Endometrial microvascular endothelial cells (primary cell): Measurements from ENCODE around the genes NAA10, OPN1LW, PLXNA3, MPP1, CLIC2 and H2AB2.

DNA sequence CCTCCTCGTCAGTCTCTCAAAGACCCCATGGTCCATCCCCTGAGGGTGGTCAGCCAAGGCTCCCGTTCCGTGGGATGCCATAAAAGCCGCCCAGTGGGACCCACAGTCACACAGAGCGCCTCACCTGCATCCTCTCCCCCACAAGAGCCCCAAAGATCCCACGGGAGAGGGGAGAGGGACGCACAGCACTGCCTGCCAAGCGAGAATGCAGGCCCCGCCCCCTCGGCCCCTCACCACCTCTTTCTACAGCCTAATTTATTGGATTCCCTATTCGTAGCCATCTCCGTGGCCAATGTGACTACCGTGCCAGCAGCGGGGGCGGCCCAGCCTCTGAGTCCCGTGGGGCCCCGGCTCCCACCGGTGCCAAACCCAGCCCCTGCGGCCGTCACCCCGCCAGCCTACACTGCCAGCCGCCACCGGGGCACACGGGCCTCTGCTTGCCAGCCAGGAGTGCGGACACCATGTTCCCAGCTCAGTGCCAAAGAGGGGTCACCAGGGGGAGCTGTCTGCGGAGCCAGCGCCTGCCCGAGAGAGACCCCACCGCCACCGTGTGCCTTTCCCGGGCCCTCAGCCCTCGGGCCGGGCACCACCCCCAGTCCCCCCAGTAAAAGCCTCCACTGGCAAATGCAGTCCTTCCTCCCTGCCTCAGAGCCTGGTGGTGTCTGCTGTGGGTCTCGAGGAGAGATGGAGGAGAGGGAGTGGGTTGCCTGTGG is 19.6 kb downstream of the ABCD1 start:
- RAMPAGE, long total RNA: no peak

GRCh38 chrX:153900661-153901404 is 3.6 kb upstream of the AVPR2 start:
- RAMPAGE, long total RNA: no peak

- RAMPAGE, long total RNA: start-site peak on the minus strand at chrX:153934979-153935020, 487 and 759 reads in 2 replicates
Observed at GRCh38 chrX:153934645-153935469, at the start of gene NAA10. TSS of gene NAA10 (minus strand) at chrX:153935037.

DNA sequence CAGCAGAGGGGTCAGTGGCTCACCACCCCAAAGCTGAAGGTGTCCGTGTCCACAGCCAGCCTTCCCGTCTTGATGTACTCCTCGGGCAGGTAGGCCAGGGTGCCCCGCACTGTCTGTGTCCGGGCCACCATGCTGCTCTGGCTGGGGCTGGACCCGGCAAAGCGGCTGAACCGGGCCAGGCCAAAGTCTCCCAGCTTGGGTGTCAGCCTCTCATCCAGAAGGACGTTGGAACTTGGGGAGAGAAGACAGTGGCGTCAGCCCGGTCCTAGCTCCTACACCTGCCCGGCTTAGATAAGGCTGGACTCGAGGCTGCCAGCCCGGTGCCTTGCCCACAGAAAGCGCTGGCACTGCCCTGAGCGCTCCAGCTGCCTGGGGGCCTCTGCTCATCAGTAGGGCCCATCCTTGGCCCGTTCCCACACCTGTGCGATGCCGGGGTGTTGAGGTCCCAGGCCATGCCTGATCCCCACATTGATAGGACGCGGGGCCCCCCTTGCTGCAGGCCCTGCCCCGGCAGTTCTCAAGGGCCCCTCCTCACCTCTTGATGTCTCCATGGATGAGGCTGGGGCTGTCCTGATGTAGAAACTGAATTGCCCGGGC is 3.2 kb downstream of the IRAK1 start:
- RAMPAGE, long total RNA: no peak

DNA sequence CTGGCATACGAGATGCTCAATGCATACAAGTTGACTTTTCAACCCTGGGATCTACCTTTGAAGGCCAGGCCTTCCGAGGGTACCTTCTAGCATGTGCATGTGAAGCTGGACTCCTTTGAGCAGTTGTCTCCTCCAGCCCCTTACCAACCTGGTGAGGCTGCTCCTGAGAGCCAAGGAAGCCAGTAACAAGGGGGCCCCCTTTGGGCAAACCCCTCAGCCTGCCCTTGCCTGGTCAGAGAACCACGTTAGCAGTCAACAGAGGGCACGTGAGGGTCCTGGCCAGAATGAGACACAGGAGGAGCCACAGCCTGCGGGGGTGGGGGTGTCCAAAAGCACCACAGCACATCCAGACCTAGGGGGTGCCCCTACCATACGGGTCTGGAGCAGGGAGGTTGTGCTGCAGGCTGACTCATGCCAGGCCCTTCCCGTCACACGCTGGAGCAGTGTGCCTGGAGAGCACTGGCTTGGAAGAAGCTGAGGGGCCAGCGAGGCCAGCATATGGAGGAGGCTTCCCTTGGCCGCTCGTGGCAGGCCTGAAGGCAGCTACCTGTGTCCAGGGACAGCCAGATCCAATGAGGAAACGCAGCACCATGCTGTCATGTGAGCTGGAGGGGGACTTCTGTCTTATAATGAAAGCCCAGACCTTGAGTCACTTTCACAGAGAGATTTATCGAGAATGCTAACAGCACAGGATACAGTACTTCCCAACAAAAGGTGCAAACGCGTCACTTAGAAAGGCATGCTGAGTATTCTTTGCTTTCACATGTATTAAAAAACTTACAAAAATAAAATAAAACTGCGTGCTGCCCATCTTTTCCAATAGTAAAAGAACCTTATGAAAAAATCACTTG is 1.4 kb upstream of the IRAK1 start:
- RAMPAGE, long total RNA: no peak

- RAMPAGE, long total RNA: no peak
Observed at GRCh38 chrX:154143999-154144493, at the start of gene OPN1LW. TSS of gene OPN1LW (plus strand) at chrX:154144243.

- RAMPAGE, long total RNA: no peak
Observed at GRCh38 chrX:154358050-154358825, 16.2 kb downstream of the FLNA start.

DNA sequence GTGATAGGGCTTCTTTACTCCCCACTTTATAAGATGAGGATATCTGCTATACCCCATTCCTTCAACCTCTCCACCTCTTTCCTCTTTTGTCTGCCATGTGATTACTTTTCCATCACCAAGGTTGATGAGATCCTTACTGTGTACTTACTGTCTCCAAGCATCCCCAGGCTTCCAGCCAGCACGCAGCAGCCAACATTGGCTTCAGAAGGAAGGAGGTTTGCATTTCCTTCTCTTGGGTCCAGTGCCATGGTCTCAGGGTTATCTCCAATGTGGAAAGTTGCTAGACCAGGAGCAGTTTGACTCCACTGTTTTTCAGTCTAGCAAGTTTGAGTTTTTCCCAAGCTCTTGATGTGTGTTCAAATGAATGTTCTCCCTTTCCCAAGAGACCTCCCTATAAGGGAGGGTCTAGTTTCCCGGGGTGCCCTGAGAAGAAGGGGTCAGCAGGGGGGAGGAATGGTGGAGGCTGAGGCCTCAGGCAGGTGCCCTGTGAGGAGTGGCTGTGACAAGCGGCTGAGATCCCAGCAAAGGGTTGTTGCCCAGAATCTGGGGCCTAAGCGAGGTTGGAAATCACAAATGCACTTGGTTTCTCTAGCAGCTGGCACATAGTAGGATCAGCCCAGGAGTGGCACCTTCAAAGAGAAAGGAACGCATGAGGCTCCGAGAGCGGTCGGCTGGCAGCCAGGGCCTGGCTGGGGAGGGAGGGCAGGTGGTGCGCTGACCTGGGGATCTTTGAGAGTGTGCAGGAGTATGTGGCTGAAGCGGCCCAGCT is 7.2 kb downstream of the TAFAZZIN start:
- RAMPAGE, long total RNA: no peak

DNA sequence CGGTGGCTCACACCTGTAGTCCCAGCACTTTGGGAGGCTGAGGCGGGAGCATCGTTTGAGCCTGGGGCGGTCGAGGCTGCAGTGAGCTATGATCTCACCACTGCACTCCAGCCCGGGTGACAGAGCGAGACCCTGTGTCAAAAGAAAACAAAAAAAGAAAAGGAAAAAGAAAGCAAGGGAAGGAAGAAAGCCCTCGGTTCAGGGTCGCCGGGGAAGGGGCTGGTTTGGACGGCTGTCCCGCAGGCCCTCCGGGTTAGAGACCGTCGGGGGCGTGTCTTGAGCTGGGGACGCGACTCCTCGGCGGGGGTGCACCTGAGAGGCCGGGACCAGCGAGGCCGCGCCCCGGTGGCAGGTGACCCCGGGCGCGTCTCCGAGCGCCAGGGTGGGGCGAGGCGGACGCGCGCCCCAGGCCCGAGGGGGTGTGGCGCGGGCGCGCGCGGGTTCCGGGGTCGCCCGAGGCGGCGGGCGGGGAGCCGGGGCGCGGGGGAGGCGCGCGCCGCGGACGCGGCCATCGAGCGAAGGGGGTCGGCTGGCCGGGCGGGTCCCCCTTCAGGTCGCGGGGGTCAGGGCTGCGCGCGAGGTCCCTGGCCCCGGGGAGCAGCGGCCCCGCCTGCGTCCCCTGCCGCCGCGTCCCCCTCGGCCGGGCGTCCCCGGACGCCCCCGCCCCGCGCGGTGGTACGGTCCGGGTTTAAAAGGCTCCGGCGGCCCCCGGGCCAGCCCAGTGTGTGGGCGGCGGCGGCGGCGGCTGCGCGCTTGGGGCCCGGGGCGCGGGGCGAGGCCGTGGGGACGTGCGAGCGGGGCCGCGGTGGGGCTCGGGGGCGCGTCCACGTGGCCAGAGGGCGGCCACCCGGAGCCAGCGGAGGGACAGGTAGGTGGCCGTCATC is at the start of gene PLXNA3:
Gene PLXNA3 (plus strand): TSS at position 721 of the 884 bp plus-strand sequence.
- RAMPAGE, long total RNA: no peak

DNA sequence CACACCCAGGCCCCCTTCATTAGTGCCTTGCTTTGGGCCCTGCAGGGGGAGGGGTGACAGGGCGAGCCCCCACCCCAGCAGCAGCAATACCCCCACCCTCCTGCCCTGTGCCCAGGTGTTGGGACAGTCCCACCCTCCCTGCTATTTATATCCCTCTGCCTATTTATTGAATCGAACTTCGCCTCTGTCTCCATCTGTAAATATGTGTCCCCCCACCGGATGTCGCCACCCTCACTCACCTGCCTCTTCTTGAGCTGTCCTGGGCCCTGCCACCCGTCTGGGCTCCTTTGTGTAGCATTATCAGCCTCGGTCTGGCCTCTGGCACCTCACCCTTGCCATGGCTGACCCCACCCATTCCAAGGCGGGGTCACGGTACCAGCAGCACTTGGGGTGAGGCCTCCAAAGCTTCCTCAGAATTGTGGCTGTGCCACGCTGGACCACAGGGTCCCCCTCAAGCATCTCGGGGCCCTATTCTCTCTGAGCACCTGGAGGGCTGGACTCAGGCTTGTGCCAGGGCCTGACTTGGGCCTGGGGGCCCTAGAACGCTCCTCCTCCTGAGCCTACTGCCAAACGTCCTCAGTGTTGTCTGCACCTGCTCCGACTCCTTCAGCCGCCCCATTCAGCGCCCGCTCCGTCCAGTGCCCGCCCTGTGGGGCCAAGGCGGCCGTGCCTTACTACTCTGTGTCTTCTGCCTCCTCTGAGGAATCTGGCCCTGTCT is 6.1 kb downstream of the LAGE3 start:
- RAMPAGE, long total RNA: no peak

DNA sequence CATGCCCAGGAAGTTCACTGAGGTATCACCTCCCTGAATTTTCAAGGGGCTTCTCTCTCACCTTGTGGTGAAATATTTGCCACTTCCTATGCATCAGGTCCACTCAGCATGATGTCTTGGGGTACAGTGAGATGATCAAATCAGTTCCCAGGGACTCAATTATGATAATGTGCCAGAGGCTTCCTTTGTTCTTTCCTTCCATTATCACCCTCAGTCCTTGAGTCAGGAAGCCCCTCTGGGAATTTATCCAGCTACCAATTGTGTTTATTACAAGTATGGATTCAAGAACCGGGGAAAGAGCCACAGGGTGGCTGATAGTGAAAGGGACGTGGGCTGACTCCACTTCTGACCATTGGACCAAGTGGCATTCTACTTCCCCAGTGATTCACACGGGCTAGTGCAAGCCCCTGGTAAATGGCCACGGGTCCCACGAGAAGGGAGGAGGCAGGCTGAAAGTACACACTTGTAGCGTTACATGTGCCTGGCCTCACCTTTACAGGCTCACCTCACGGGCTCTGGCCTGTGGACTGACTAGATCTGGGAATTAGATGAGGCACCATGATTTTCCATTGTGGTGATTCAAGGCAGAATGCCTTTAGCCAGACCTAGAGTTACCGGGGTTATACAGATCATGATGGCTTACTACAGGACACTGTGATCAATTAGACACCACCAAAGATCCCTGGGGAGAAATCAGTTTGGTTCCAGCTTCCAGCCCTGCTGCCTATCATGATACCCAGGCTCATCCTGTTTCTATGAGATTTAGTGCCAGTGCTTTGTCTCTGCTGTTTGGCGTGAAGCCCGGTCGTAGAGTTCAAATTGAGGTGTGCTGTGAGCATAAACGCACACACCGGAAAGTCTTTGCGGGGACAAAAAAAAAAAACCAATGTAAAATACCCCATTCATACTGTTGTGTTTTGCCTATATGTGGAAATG is 1.0 kb upstream of the DKC1 start:
- RAMPAGE, long total RNA: no peak

- RAMPAGE, long total RNA: no peak
Observed at GRCh38 chrX:154774303-154774823, 11.7 kb downstream of the DKC1 start.

DNA sequence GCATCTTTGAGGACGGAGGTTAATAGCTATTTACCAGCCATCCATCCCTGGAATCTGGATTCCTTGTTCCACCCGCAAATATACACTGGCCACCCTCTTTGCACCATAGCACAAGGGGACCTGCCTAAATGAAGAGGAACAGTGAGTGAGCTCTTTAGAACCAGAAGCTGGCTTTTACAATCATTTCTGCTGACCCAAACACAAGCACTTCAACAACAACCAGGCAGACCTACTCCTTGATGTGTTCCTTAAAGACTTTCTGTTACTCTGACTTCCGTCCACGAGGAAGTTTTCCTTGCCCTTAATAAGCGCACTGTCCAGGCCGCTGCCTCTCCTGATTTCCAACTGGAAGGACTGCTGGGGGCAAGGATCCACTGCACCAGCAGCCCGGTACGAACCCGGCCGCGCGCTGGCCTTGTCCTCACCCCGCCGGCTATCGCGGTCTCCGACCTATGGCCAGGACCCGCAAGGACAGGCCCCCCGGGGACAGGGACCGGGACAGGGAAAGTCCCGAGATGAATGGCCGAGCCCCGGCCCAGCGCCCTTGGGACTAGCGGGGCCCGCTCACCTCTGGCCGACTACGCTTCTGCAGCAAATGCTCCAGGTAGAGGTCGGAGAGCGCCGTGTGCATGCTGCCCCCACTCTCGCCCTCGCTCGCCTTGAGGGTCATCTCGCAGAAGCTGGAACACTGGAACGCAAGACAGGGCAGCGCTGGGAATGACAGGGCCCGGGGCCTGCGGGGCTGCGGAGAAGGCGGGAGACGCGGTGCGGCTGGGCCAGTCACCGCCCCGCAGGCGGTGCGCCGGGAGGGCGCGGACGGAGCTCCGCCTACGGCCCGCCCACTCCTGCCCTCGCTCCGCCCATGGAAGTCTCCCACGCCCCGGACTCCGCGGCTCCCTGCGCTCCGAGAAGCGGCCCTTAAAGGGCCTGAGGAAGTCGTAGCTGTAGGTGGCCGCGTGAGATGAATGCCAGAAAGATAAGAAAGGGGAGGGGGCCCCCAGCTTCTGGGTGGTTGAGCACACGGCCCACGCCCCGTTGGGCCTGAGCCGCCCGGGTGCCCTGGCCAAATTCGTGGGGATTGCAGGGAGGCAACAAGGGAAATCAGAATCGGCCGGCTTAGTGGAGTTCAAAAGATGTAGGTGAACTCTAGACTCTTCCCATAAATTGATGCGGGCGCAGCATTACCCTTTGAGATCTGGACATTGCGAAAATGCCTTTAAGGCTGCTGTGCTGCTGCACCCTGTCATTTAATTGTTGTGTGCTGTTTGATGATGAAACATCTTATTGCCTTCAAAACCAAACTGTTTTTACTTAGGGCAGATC is at the start of gene MPP1:
Gene MPP1 (minus strand): TSS at position 782 of the 1,323 bp plus-strand sequence.
- RAMPAGE, long total RNA: start-site peak on the minus strand centred at position 734 of the sequence, 43 bp wide, 37 and 18 reads in 2 replicates

- RAMPAGE, long total RNA: no peak
Observed at GRCh38 chrX:155052492-155052836, 18.5 kb downstream of the CMC4 start.

GRCh38 chrX:155119765-155120252 is 48.5 kb downstream of the BRCC3 start:
- RAMPAGE, long total RNA: no peak

DNA sequence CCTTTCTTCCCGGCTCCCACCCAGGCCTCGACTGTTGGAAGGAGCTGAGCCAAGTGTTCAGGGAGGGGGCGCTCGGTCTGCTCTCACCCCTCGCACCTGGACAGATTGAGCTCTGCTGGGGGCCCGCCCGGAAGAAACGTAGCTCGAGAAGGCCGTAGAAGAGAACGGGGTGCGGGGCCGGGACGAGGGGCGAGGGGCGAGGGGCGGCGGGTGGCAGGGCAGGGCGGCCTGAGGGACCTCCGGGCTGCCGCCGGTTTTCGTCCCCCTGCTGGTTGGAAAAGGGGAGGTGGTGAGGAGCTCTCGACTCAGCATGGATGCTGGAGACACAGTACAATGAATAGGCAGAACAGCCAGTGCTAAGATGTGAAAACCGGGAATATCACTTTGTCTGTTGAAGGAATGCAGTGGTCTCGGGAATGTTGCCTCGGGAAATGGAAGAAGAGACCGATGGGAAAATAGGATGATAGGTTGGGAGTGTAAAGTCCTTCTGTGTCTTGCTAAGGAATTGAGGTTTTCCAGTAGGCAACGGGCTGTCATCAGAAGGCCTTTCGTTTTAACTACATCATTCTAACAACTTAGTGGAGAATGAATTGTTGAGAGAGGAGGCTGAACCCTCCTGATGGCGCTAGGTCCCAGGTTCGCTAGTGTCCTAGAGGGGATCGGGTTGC is 500 bp downstream of the VBP1 start:
- RAMPAGE, long total RNA: no peak

DNA sequence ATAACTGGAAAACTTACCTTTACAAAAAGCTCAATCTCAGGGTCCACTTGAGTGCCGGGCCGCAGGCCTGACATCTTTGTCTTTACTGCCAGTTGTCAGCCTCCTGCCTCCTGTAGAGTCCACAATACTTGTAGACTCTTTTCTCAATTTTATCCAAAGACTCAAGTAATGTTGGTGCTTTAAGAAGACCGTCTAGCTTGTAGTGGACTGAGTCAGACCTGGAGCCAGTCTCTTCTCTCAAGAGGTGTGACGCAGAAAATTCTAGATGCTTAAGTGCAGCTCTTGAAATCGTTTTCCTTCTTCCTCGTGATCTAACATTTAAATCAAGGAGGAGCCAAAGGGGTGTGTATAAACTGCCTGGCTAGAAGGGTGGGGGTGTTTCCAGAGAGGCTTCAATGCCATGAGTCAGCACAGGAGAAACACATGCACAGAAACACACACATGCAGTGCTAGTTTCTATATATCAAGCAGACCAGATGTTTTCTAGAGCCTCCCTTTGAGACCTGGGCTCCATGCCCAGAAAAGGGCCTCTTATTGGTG is at the start of gene CLIC2:
Gene CLIC2 (minus strand): TSS at position 261 of the 540 bp plus-strand sequence.
- RAMPAGE, long total RNA: no peak

GRCh38 chrX:155380429-155380924 is at the start of gene H2AB2:
TSS of gene H2AB2 (plus strand) at chrX:155380709.
- RAMPAGE, long total RNA: no peak